AG09319 (cell line): ENCODE data around the gene CYP46A1.

DNA sequence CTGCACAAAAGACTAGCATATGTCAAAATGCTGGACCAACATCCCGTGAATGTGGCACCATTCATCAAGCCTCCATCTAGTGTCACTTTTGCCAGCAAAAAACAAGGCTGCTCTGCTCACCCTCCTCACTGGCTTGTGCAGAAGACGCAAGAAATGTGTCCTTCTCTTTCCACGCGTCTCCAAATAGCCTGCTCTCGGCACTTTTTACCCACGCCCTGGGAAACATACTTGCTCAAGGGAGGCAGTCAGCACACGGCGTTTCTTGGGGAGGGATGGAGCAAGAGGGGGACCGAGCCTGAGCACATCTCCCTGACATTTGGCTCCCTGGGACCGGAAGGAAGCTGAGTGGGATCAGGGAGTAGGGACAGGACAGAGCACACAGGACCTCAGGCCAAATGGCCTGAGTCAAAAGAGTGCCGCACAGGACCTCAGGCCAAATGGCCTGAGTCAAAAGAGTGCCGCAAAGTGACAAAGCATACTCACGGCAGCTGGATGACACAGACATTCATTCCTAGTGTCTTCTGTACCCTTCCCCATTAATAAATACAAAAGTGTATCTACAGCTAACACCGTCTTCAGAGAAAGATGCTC is 7.2 kb downstream of the BCL11B start:
- RRBS: no CpG with 5 or more reads among the region's 14 CpGs

DNA sequence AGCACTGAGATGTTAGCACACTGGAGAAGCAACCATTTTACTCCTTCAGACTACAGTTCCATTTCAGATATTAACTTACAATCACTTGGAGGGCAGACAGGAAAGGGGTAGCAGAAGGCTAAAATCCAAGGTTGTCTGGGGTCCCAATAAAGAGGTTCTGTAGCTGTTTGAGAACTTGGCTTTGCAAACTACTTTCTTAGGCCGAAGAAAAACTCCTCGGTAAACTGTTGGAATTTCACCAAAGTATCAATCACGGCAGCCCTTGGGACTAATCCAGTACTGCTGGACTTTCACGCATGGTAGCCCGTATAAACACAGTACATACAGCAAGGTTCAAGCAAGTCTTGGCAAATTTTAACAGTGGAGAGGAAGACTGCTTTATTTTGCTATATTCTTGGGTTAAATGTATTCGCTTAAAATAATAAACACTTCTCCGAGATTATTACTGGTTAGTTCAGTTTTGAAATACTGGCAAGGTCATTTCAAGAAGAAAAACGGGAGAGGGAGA is 1.5 kb downstream of the SETD3 start:
- RRBS: no CpG with 5 or more reads among the region's 8 CpGs

DNA sequence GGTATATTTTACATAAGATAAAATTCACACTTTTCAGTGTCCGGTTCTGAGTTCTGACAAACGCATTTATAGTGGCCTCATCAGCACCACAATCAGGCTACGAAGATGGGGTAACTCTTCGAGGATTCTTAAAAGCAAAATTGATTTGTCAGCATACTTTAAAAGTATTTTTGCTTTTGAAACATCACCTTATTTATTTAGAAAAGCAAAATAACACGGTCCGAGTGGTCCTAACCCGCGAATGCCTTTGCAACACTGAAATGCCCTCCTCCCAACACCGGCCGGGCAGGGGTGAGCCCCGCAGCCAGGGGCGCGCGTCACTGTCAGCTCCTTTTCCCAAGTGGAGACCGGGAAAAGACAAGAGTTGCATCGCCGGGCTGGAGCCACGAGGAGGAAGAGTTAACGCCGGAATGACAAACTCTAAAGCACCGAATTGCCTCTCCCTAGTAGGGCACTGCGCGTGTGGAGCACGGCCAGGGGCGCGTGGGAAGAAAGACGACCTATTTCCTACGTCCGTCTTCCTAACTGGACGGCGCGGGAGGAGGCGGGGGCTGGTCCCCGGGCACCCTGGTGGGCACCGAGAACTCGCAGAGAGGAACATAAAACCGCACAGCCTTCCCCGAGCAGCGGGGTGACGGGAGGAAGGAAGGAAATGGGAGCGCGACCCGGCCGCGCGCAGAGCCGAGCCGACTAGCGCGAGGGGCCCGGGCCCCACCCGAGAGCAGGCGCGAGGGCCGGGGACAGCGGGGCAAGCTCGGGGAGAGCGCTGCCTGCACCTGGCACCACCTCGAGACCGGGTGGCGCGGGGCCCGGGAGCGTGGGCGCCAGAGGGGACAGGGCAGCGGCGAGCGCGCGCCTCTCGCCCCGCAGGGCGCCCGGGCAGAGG is 807 bp downstream of the SETD3 start:
- RRBS: under 1% methylated on average over 25 of the region's 74 CpGs

DNA sequence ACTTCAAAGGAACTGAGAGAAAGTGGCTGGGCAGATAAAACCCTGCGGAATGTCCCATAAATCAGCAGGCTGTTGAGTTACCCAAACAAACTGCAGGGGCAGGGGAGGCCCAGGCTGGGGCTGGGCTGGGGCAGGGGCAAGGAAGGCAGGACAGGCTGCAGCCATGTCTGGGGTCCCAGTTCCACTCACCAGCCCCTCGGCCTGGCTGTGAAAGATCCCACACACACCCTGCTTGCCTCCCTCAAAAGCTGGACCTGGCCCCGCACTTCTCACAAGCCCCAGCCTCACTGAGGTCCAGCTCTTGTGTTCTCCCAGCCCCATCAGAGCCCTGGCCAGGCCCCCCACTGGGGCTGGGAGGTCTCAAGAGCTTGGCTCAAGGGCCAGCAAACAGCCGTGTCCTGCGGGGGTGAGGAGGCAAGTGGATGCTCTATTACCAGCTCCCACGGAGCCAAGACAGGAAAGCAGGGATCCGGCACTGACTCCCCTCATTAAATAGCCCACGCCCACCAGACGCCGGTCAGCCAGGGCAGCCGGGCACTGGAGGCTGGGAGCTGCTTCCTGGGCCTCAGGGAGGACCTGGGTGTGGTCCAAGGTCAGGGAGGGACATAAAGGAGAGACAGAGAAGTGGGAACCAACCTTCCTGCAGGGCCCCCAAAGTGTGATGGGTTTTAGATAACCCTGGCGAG is 42.0 kb downstream of the CCNK start:
- RRBS: 83% methylated on average over 1 of the region's 12 CpGs

GRCh38 chr14:99531246-99531637 is 50.0 kb downstream of the CCNK start:
- RRBS: no CpG with 5 or more reads among the region's 10 CpGs

- RRBS: no CpG with 5 or more reads among the region's 7 CpGs
Measured at GRCh38 chr14:99537364-99537938, 56.2 kb downstream of the CCNK start.

DNA sequence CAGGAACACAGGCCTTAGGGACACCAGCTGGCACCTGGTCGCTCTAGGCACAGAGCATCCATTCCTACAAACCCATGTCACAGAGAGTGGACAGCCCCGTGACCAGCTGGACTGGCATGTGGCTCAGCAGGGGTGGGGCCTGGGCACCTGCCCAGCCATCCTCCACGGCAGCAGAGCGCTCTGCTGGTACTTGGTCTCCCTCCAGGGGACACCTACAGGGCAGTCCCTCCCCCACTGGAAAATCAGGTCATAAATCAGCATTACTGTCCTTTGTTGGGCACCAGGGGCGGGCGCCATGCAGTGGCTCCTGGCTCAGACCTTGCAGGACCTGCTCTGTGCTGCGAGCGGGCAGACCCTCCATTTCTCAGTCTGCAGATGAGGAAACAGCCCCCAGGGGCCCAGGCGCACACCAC is 42.7 kb downstream of the CCDC85C start:
- RRBS: no CpG with 5 or more reads among the region's 9 CpGs

DNA sequence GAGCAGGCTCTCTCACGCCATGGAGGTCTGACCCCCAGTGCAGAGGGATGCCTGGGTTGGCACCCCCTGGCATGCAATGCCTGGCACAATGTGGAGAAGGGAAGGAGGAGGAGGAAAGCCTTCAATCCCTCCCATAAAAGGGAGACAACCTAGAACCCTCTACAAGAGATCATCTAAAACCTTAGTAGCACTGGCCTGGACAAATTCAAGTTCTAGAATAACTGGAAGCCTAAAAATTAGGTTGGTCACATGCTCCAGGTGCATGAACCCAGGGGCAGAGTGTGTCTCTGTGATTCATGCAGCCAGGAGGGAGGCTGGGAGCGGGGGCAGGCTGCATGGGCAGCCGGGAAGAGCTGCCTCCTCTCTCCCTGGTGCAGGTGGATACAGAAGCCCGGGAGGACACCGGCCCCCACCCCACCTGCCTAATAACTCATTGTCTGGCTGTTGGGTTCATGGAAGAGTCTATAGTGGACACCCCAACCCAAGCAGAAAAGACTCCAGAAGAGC is 38.7 kb downstream of the CCDC85C start:
- RRBS: no CpG with 5 or more reads among the region's 5 CpGs

- RRBS: no CpG with 5 or more reads among the region's 10 CpGs
Measured at GRCh38 chr14:99596625-99597327, 7.2 kb downstream of the CCDC85C start.

DNA sequence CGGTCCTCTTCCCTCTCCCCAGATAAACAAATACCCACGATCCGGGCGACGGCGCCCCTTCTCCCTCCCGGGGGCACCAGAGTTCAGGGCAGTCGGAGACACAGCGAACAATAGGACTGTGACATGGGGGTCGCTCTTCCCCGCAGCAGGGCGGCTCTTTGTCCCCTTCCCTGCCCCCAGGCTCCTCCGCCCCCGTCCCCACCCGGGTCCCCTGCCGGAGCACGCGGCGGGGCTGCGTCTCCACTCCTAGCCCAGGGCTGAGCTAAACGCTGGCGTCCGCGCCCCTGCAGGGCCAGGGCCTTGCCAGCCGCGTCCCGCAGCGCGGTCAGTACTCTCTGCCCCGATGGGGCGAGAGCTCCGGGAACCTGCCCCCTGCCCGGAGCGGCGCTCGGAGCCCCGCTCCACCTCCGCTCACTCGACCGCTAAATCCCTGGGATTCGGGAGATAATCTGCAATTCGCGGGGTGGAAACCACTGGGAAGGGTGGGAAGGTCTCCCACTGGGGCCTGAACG is 767 bp upstream of the CCDC85C start:
- RRBS: no CpG with 5 or more reads among the region's 44 CpGs

DNA sequence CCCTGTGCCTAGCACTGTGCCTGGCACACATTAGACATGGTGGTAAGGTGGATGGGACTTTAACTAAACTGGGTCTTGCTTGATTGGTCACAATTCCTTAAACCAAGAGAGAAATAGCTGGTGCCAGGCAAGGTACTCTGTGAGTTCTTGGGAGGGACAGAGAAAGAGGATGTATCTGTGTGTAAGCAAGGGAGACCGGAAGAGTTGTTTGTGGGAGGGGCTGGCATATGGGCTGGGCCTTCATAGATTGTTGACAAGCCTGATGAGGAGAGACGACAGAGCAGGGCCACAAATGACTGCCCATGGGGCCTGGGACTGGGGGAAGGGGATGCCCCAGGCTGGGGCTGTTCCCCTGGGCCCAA is 11.6 kb upstream of the CYP46A1 start:
- RRBS: no CpG with 5 or more reads among the region's 2 CpGs

GRCh38 chr14:99684138-99684843 is at the start of gene CYP46A1:
TSS of gene CYP46A1 (plus strand) at chr14:99684298.
- RRBS: under 1% methylated on average over 17 of the region's 79 CpGs

DNA sequence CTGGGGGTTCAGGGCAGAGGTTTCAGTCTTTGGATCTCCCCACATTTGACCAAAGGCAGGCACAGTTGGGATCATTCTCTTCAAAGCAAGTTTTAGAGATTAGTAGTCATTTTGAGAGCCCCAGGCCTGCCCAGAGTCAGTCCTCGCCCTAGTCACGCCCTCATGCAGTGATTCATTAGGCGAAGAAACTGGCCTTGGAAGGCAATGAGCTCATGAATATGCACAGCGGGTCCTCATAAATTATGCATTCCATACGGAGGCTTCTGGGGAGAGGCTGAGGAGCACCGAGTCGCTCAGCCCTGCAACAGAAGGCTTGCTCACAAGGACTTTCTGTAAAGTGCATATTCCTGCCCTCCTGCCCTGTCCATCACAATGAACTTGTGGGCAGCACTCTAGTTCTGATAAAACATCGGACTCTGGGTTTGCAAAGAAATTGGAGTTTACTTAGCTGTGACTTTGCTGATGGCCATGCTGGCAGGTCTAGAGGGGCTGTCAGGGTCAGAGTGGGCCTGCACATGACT is 34.7 kb upstream of the EML1 start:
- RRBS: no CpG with 5 or more reads among the region's 8 CpGs

DNA sequence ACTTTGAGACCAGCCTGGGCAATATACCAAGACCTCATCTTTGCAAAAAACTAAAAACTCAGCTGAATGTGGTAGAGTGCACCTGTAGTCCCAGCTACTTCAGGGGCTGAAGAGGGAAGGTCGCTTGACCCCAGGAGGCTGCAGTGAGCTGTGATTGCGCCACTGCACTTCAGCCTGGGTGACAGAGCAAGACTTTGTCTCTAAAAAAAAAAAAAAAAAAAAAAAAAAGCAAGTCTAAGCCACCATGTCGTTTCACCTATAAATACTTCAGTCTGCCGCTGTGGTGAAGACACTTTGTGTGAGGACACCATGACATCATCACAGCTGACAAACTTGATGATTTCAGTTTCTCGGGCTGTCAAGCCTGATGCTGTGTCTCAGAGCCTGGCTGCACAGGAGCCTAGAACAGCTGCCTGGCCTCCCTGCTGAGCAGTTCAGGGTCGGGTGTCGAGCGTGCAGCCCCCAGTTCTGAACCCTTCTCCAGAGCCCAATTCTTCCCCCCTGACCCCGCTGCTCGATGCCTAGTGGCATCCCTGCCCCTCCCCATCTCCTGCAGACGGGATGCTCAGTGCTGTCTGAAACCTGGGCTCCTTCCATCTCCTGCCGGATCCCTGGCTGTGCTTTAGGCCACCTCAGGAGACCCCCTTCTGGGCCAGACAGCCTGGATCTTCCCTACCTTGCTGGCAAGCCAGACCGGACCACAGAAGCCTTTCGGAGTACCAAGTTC is 119.2 kb upstream of the EVL start:
- RRBS: 68% methylated on average over 2 of the region's 14 CpGs

GRCh38 chr14:99946904-99947449 is 118.2 kb upstream of the EVL start:
- RRBS: 75% methylated on average over 5 of the region's 16 CpGs

- RRBS: no CpG with 5 or more reads among the region's 13 CpGs
Measured at GRCh38 chr14:100067469-100068391, 2.5 kb downstream of the EVL start.

GRCh38 chr14:100073774-100074211 is 8.6 kb downstream of the EVL start:
- RRBS: 100% methylated on average over 1 of the region's 10 CpGs

GRCh38 chr14:100084487-100085109 is 19.4 kb downstream of the EVL start:
- RRBS: 94% methylated on average over 4 of the region's 11 CpGs

DNA sequence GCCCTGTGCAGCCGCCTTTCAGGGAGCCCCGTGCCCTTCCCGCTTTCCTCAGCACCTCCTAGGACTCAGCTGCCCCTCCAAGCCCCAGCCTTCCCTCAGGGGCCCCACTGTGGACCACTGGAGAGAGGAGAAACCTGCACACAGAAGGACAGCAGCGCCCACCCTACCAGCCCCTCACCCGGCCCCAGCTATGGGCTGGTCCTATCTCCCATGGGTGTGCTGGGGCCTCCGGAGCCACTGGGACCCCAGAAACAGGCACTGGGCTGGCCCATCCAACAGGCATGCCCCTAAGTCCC is 8.8 kb downstream of the DEGS2 start:
- RRBS: 65% methylated on average over 2 of the region's 6 CpGs

DNA sequence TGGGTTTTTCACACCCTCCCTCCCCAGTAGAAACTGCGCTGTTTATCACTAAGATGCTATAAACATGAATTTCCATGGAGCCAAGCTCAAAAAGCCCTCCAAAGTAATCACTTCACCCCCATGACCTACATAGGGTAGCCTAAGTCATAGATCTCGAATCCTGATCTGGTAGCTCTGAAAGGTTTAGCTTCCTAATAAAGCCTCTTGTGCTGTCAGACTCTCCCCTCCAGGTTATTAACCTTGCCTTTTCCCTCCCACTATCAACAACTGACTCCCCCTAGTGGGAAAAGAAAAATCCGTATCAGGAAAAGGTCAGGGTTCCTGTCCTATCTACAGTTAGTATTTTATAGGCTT is 7.8 kb downstream of the YY1 start:
- RRBS: no CpG with 5 or more reads among the region's 3 CpGs